Measurements from ENCODE around the gene SLC25A29.

DNA sequence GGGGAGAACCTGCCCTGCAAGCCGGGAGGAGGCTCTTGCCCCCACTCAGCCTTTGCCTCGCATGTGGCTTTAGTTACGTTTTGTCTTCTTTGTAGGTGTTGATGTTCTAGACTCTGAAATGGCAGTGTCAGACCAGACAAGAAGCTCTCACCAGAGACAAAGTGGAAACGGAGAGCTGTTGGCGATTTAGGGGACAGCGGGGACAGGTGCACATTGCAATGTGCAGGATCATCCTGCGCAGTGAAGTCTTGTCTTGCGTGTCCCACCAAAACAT lies 40.6 kb downstream of the EVL start:
- RAMPAGE, long total RNA: no peak
- RRBS: no CpG with 5 or more reads among the region's 8 CpGs

GRCh38 chr14:100144095-100144825 lies 15.2 kb downstream of the DEGS2 start:
- RAMPAGE, long total RNA: no peak
- RRBS: 93% methylated on average over 4 of the region's 26 CpGs

DNA sequence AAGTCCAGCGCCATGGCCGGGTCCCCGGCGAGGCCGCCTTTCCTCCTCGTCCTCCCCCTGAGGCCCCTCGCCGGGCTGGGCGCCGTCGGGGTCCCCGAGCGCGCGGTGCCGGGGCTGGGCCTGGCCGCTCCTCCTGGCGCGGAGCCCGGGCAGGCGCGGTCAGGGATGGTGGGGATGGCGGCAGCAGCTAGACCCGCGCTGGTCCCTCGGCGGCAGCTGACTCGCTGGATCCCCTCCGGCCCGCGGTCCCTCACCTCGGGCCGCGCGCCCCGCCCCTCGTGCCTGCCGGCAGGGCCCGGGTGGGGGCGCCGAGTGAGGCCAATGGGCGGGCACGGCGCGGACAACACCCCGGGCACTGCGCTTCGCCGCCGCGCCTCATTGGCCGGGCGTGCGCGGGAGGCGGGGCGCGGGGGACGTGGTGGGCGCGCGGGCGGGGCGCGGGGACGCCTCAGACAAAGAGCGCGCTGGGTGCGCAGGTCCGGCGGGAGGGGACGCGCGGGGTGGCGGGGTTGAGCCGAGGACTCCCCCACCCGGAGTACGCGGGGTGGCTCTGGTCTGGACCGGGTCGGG lies at the start of gene SLC25A29:
TSS of gene SLC25A29 (minus strand) at position 226 of the 570 bp plus-strand sequence.
- RAMPAGE, long total RNA: no peak
- RRBS: 2% methylated on average over 63 of the region's 81 CpGs

DNA sequence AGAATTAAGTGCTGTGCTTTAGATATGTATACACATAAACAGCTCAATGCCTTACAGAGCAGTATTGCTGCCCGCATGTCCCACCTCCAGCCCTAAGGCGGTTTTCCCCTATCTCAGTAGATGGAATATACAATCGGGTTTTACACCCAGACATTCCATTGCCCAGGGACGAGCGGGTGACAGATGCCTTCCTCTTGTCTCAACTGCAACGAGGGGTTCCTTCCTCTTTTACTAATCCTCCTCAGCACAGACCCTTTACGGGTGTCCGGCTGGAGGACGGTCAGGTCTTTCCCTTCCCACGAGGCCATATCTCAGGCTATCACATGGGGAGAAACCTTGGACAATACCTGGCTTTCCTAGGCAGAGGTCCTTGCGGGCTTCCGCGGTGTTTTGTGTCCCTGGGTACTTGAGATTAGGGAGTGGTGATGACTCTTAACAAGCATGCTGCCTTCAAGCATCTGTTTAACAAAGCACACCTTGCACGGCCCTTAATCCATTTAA lies 5.9 kb upstream of the SLC25A29 start:
- RAMPAGE, long total RNA: no peak
- RRBS: no CpG with 5 or more reads among the region's 14 CpGs

DNA sequence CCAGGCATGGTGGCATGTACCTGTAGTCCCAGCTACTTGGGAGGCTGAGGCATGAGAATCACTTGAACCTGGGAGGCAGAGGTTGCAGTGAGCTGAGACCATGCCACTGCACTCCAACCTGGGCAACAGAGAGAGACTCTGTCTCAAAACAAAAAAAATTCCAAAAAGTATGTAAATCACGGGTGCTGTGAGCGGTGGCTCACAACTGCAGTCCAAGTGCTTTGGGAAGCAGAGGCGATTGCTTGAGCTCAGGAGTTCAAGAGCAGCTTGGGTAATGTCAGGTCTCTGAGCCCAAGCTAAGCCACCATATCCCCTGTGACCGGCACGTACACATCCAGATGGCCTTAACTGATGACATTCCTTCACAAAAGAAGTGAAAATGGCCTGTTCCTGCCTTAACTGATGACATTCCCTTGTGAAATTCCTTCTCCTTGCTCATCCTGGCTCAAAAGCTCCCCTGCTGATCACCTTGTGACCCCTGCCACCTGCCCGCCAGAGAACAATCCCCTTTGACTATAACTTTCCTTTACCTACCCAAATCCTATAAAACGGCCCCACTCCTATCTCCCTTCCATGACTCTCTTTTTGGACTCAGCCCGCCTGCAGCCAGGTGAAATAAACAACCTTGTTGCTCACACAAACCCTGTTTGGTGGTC lies 3.4 kb downstream of the WARS1 start:
- RAMPAGE, long total RNA: no peak
- RRBS: no CpG with 5 or more reads among the region's 8 CpGs

GRCh38 chr14:100374495-100374884 lies 657 bp downstream of the WARS1 start:
- RAMPAGE, long total RNA: no peak
- RRBS: no CpG with 5 or more reads among the region's 1 CpG

DNA sequence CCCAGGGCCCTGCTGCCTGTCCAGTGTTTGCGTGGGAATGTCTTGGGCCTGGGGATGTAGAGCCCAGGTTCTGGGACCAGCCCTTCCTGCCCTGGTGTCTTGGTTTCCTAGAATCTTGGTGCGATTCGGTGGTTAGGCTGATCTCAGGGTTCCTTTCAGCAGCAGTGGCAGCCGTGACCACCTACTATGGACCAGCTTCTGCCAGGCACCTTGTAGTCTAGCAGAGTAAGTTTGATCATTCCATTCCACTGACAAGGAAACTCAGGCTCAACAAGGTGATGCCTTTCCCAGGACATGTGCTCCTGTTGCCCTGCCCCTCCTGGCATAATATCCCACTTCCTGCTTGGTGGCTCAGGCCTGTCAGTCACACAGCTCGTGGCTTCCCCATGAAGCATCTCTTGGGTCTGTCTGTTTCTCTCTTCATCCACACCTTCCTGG lies 48.3 kb downstream of the WDR25 start:
- RAMPAGE, long total RNA: no peak
- RRBS: no CpG with 5 or more reads among the region's 5 CpGs

DNA sequence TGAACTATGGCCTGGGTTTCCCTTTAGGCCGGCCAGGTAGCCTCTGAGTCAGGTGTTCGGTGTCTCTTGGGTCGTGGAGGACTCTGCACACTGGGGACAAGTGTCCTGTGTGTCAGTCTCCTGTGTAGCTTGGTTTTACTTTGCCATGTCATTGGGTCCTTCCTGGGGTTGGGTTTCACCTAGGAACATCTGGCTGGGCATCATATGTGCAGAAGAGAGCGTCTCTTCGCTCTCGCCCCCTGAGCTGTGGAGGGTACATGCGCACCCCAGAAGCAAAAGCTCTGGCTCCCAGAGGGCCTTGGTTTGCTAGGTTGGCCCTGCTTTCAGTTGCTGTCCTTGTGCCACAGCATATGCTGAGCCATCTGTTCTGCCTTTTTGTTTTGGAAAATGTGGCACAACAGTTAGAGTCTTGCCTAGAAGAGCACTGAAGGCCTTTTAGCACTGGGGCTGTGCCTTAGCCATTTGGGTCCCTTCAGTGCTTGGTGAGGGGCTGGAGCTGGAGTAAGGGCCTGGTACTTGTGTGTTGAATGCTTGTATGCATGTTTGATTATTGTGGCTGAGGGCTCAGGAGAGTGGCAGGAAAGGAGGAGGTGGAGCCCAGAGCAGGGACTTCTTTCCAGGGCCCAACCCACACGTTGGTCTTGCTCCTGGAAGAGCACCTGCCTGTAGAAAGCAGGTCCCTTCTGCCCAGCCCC lies 60.4 kb downstream of the WDR25 start:
- RAMPAGE, long total RNA: no peak
- RRBS: no CpG with 5 or more reads among the region's 8 CpGs

DNA sequence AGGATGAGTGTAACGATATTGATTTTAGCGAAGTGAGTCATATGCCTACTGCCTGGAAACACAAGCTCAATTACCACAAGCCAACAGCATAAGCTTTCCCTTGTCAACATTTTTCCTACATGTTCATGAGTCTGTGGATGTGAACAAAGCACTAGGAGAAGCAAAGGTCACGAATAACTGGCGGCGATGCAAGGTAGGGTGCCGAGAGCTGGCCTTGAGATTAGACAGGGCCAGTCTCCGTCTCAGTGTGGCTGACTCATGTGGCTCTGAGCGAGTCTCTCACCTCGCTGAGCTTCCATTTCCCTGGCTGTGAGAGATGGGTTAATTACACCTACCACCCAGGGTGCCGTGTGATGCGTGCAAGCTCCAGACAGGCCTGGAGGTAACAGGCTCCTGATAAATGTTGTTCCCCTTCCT lies 100.1 kb downstream of the WDR25 start:
- RAMPAGE, long total RNA: no peak
- RRBS: no CpG with 5 or more reads among the region's 11 CpGs

DNA sequence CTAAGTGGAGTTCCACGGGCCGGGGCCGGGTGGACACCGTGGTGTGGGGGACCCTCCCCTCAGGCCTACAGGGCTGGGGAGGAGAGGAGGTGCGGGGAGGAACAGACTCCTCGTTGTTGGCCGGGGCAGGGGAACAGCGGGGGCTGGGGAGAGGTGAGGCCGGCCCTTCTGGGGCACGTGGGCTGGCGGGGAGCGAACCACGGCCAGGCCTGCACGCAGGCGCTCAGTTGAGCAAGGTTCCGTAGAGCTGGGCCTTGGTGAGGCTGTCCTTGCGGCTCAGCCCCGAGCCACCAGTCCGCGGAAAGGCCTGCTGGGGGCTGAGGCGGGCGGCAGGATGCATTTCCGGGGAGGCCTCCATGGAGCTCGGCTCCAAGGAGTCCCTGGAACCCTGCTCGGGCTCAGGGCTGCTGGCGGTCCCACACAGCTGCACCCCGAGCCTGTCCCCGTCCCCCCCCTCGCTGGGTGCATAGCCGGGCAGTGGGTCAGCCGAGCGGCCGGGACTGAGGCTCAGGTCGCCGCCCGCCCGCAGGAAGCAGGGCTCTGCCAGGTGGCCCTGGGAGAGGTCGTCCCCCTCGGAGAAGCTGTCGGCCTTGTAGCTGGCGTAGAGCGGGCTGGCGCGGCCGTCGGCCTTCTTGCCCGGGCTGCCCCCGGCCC lies 49.3 kb downstream of the BEGAIN start:
- RAMPAGE, long total RNA: no peak
- RRBS: 54% methylated on average over 5 of the region's 48 CpGs

GRCh38 chr14:100557494-100557910 lies 29.7 kb downstream of the BEGAIN start:
- RAMPAGE, long total RNA: no peak
- RRBS: no CpG with 5 or more reads among the region's 8 CpGs

DNA sequence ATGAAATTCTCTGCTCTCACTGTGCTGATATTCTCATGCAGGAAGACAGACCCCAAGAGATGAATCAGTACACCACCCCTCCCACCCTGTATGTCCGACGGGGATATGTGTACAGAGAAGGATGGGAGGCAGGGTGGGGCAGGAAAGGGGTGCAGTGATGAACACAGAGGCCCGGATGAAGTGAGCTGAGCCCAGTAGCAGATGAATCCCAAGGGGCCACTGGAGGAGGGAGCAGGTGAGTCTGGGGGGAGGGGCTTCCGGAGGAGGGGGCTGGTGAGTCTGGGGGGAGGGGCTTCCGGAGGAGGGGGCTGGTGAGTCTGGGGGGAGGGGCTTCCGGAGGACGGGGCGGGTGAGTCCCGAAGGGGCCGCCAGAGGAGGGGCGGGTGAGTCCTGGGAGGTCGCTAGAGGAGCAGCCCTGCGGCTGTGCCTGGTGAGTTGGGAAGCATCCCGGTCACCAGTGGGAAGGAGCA lies 14.2 kb downstream of the BEGAIN start:
- RAMPAGE, long total RNA: no peak
- RRBS: 12% methylated on average over 8 of the region's 14 CpGs

- RAMPAGE, long total RNA: no peak
- RRBS: 15% methylated on average over 17 of the region's 30 CpGs
Observed at GRCh38 chr14:100654682-100655053, 67.5 kb upstream of the BEGAIN start.

GRCh38 chr14:100669283-100670021 lies 57.2 kb upstream of the DLK1 start:
- RAMPAGE, long total RNA: no peak
- RRBS: no CpG with 5 or more reads among the region's 20 CpGs

- RAMPAGE, long total RNA: no peak
- RRBS: no CpG with 5 or more reads among the region's 11 CpGs
Observed at GRCh38 chr14:100771156-100771643, 44.5 kb downstream of the DLK1 start.

- RAMPAGE, long total RNA: no peak
- RRBS: no CpG with 5 or more reads among the region's 57 CpGs
Observed at GRCh38 chr14:100825663-100826666, 77.6 kb downstream of the RTL1 start.

DNA sequence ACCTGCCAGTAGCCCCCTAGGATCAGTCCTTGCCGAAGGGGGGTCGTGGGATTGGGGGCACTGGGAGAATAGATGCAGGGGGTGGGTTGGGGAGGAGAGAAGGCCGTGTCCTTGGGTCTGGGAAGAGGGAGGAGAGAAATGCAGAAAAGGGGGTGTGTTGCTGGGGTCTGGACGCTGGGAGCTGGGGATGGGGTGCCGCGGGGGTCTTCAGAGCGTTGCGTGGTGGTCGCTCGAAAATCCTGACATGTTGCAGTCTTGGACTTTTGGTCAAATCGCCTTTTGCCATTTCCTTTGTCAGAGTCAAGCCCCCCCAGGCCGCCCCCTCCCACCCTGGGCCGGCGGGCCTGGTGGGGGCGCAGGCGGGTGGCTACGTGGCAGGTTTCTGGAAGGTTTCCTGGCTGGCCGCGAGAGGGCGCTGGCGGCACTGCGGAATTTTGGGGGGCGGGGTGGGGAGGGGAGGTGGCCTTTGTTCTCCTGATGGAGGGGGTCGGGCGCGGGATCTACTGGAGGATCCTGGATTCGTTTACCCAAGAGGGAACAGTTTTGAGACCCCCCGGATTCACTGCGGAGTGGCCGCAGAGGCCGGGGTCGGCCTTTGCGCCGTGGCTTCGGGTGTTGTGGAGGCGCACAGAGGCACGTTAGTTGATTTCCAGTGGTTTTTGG lies 76.5 kb downstream of the RTL1 start:
- RAMPAGE, long total RNA: no peak
- RRBS: no CpG with 5 or more reads among the region's 37 CpGs

DNA sequence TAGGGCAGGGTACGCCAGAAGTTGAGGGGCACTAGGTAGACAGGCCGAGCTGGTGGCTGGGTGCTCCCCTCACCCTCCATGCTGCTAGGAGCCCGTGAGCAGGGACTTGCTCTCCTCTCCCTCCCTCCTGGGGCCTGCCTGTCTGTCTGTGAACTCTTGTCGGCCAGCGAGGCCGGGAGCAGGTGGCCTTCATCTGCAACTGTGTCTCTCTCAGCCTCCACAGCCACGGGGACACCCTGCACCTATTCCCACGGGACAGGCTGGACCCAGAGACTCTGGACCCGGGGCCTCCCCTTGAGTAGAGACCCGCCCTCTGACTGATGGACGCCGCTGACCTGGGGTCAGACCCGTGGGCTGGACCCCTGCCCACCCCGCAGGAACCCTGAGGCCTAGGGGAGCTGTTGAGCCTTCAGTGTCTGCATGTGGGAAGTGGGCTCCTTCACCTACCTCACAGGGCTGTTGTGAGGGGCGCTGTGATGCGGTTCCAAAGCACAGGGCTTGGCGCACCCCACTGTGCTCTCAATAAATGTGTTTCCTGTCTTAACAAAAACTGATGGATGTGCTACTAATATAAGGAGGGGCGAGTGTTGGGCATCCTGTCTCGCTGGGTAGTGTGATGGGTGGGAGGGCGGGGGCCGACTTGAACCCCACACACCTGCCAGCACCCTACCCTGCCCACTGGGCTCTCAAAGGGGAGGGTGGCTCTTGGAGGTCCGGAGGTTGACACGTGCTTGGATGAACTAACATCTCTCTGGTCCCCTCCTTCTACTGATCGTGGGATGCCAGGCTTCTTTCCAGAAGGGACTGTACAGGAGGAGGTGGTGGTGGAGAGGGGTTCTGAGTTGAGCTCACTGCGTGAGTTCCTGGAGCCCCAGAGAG lies 42.8 kb downstream of the RTL1 start:
- RAMPAGE, long total RNA: no peak
- RRBS: 73% methylated on average over 3 of the region's 25 CpGs

- RAMPAGE, long total RNA: no peak
- RRBS: no CpG with 5 or more reads among the region's 19 CpGs
Observed at GRCh38 chr14:100898700-100899286, 4.7 kb downstream of the RTL1 start.

- RAMPAGE, long total RNA: no peak
- RRBS: 86% methylated on average over 1 of the region's 7 CpGs
Observed at GRCh38 chr14:100906698-100907218, 3.2 kb upstream of the RTL1 start.